Measurements from ENCODE around the genes LDLR, TSPAN16, PLPPR2 and ZNF653.

GRCh38 chr19:10552928-10553565 is 9.3 kb downstream of the ATG4D start:
- RRBS: 90% methylated on average over 4 of the region's 20 CpGs

DNA sequence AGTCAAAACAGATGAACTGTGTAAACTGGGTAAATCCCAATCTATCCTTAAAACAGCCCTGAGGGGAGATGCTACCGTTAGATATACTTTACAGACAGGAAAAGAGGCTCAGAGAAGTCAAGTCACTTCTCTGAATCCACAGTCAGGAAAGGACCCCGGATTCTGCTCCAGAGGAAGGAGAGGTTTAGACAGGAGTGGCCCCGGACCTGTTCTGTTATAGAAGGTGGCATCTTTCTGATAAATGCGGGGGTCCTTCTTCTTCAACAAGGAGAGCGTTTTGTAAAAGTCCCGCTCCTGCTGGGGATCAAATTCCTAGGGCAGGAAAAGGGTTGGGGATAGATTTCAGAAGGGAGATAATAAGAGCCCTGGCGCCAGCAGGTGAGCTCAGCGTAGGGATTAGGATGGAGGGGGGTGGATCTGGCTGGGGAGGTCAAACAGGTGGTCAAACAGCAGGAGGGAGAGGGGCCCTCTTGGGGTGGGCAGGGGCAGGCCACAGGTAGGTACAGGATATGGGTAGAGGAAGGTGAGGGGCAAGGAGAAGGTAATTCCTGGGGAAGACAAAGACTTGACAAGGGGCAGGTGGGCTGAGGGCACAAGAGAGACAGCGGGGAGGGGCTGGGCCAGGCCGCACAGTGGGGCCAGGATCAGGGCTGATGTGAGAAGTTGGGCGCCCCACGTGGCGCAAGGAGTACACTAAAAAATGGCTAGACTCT is 931 bp downstream of the KRI1 start:
- RRBS: no CpG with 5 or more reads among the region's 13 CpGs

DNA sequence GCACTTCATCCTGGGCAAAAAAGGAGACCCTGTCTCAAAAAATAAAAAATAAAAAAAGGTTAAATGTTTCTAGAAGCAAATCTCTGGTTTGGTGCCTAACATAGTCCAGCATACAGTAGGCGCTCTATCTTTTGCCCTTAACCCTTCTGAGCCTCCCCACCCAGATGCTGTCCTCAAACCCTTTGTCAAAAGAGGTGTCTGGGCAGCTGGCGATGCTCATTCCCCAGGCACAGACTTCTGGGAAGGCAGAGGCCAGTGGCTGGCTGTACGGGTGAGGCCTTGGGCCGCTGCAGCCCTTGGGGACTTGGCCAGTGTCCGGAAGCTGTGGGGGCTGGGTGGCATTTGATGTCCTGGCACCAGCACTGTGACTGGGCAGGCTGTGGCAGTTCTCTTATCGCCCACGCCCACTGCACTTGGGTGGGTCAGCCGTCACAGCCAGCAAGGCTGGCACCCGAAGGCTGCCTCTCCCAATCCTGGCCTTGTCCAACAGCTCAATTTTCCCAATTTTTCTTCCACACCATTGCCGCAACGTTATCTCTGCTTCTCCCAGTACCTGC is 12.9 kb upstream of the SLC44A2 start:
- RRBS: no CpG with 5 or more reads among the region's 11 CpGs

DNA sequence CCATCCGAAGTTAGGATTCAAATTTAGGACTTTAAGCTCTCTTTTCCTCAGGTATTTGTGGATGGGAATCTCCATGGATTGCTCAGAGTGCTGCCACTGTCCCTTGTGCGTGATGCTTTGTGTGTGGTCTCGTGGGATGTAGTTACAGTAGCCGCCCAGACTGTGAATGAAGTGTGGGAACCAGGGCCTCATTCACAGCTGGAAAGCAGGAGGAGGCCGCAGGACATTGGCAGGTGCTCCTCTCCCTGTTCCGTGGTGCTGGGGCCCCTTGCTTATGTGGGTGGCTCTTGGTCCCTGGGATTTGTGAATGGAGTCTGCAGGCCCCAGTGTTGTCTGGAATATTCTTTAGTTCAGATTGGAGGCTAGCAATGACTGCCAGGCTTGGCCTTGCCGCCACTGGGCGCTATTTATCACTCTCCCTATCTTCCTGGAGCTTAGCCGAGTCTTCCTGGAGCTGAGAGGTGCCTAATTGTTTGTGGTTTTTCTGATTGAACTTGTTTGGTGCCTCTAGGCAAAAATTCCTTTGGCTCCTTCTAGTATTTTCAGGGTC is 1.6 kb downstream of the ILF3 start:
- RRBS: no CpG with 5 or more reads among the region's 9 CpGs

DNA sequence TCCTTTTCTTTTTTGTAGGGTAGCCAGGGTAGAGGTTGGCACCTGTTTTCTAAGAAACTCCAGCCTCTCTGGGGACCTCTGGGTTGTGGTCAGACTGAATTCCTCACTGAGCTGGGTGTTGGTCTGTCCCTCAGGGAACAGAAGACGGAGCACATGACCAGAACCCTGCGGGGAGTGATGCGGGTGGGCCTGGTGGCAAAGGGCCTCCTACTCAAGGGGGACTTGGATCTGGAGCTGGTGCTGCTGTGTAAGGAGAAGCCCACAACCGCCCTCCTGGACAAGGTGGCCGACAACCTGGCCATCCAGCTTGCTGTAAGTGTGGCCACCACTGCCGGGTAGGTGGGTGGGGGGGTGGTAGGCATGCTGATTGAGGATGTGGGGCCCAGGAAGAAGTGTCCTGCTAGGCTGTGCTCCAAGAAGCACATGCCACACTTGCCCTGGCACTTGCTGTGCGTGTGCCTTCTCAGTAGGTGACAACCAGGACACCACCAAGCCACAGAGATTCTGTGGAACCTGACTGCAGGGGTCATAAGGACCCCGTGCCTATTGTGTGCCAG is 17.2 kb downstream of the ILF3 start:
- RRBS: no CpG with 5 or more reads among the region's 8 CpGs

DNA sequence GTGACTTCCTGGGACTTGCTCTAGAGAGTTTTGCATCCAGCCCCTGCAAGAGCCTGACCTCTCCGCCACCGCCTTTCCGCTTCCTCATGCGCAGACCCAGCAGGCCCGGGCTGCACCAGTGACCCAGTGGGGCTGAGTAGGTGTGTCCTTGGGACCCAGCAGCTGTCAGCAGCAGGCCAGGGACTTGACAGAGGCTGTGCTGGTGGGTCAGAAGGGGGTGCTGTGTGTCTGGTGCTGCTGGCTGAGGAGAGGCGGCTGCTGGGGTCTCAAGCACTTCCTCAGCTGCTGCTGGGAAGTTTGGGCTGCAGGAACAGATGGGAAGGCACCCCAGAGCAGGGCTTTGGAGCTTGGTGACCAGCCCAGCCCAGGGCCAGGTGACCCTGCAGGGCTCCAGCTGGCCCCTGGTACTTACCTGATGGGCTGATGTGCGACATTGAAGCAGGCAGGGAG is 13.2 kb upstream of the QTRT1 start:
- RRBS: no CpG with 5 or more reads among the region's 7 CpGs

DNA sequence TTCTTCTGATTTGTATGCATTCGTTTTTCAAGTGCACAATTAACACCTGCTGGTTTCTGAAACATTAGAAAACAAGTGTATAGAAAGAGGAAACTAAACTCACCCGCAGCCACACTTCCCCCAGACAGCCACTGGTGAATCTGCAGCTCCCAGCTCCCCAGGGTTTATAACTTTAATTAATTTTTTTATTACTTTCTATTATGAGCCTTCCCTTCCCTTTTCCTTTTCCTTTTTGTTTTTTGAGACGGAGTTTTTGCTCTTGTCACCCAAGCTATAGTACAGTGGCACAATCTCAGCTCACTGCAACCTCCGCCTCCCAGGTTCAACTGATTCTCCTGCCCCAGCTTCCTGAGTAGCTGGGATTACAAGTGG is 58.7 kb downstream of the TMED1 start:
- RRBS: no CpG with 5 or more reads among the region's 4 CpGs

DNA sequence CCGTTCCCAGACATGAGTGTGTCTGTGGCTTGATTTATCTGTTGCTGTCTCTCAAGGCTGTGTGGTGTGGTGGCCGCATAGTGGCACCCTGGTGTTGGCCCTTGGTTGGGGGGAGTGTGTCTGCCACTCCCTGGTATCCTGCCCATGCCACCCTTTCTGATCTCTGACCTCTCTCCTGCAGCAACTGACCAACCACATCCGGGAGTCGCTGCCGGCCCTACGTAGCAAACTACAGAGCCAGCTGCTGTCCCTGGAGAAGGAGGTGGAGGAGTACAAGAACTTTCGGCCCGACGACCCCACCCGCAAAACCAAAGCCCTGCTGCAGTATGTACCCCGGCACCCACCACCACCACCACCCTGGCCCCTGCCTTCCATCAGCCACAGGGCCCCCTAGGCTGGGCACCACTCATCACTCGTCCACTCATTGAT is 49.6 kb downstream of the TMED1 start:
- RRBS: no CpG with 5 or more reads among the region's 12 CpGs

DNA sequence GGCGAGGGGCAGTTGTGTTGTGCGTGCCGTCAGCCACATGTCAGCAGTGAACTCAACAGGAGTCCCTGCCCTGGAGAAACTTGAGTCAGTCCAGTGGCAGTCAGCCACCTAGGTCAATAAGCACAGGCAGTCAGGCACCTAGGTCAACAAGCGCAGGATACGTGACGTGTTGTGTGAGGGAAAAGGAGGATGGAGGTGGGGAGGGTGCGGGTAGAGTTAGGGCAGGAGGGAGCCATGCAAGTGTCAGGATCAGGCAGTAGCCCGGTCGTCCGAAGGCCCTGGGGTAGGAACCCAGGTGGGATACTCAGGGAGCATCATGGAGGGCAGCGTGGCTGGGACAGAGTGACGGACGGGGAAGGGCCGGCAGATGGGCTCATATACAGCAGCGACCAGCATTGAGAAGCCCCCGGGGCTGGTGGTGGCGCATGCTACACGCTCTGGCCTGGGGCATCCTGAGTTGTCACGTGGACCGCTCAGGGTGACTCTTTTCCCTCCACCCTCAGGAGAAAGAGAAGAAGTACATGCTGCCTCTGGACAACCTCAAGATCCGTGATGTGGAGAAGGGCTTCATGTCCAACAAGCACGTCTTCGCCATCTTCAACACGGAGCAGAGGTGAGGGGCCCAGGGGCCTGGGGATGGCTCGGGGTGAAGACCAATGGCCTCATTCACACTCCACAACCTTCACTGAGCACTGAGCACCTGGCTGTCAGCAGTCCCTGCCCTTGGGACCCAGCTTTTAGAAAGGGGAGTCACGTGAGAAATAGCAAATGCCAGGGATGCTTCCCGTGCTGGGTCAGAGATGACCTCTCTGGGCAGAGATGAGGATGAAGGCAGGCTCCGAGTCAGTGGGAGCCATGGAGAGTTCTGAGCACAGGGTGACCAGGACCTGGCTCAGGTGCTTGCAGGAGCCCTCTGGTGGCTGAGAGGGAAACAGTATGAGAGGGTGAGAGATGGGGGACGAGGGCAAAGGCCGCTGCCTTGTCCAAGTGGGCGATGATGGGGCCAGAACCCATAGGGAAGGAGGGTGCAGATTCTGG is 16.2 kb downstream of the TMED1 start:
- RRBS: 93% methylated on average over 8 of the region's 31 CpGs

GRCh38 chr19:10881459-10882357 is 10.4 kb downstream of the CARM1 start:
- RRBS: no CpG with 5 or more reads among the region's 19 CpGs

DNA sequence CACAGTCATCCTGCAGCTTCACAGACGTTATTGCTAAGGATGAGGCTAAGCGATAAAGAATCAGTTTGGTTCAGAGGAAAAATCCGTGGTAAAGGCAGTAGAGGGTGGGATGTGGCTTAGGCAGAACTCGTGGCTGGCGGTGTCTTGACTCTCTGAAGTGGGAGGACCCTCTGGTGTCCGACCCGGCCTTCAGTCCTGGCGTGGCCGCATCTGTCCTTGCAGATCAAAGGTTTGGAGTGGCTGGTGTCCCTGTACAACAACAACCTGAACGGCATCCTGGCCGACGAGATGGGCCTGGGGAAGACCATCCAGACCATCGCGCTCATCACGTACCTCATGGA is 51.9 kb downstream of the SMARCA4 start:
- RRBS: no CpG with 5 or more reads among the region's 15 CpGs

GRCh38 chr19:11088910-11089590 is at the start of gene LDLR:
Gene LDLR (plus strand): TSS chr19:11089463.
- RRBS: no CpG with 5 or more reads among the region's 25 CpGs

DNA sequence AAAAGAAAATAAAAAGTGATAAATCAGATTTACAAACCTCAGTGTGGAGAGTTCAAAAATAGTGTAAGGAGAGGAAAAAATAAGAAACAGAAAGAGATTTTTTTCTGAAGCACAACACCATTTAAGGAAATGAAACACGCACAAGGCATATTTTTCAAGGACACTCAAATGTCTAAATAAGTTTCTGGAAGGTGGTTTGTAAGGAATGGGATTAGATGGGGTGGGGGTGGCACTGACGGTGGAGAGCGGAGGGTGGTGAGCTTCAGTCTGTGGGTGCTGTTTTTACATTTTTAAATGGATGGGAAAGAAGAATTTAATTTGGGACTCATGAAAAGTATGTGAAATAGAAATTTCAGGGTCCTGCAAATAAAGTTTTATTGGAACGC is 10.1 kb downstream of the KANK2 start:
- RRBS: no CpG with 5 or more reads among the region's 4 CpGs

DNA sequence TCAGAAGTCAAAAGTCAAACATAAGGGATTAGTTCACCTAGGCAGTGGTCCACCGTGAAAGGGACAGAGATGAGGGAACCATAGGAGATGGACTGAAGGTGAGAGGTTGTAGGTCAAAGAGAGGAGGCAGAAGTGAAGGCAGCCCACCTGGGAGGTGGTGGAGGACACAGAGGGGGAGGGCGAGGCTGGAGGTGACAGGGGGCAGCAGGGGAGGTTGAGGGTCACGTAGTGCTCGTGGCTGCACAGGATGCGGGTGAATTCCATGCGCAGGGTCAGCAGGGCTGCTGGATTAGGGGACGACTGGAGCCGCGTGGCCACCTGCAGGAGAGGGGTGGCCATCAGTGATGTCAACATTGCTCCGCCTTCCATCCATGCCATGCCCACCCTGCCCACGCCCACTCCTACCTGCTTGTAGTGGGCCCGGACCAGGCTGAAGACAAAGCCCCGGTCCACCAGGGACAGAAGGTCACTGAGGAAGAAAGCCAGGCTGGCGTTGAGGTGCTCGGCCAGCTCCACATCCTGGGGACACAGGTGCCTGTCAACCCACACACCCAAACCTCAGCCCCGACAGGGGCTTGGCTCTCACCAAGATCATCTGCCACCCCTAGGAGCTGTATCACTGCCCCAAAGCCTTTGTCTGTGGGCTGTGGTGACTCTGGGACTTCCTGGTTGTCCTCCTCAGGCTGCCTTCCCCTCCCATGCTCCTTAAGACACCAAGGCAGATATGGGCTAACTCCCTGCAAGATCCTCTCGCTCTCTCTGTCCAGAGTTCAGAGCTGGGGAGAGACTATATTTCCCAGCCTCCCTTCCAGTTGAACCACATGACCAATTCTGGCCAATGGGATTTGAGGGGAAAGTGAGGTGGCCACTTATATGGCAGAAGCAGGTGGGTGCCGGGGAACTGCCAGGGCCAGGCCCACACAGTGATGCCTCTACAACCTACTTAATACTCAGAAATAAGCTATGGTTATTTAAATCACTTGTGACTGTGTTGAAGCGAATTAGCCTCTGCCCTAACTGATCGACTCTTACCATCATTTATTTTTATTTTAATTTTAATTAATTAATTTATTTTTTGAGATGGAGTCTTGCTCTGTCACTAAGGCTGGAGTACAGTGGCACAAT is 16.5 kb upstream of the ANGPTL8 start:
- RRBS: no CpG with 5 or more reads among the region's 20 CpGs

- RRBS: 3% methylated on average over 6 of the region's 52 CpGs
Observed at GRCh38 chr19:11243023-11243939, 3.9 kb downstream of the ANGPTL8 start.

DNA sequence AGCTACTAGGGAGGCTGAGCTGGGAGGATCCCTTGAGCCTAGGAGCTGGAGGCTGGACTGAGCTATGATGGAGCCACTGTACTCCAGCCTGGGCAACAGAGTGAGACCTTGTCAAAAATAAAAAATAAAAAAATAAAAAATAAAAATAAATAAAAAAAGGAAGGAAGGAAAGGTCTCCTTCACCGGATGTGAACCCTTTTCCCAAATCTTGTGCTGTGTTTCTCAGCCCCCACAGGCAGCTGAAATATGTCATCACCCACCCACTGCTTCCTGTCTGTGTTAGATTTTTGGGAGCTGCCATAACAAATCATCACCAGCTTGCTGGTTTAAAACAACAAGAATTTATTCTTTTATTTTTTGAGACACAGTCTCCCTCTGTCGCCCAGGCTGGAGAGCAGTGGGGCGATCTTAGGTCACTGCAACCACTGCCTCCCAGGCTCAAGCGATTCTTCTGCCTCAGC is 9.5 kb upstream of the TSPAN16 start:
- RRBS: no CpG with 5 or more reads among the region's 4 CpGs

DNA sequence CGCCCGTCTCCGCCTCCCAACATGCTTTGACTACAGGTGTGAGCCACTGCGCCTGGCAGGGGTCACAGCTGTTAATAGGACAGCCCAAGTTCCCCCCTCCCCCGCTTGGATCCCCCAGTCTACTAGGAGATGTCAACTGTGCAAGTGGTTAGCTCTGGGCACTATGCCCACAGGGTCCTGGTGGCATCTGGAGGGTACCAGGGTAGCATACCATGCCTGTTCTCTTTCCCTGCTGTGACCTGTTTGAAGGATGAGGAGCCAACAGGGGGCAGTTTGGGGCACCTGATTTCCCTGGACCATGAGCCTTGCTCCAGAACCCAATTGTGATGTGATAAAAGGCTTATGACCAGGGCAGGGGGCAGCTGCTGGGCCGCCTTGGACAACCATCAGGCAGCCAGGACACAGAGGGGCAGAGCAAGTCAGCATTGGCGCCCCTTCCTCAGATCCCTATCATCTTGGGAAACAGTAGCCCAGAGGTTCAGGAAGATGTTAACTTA is at the start of gene TSPAN16:
TSPAN16 (plus strand) TSS at position 389 of the 497 bp plus-strand sequence.
- RRBS: no CpG with 5 or more reads among the region's 7 CpGs

DNA sequence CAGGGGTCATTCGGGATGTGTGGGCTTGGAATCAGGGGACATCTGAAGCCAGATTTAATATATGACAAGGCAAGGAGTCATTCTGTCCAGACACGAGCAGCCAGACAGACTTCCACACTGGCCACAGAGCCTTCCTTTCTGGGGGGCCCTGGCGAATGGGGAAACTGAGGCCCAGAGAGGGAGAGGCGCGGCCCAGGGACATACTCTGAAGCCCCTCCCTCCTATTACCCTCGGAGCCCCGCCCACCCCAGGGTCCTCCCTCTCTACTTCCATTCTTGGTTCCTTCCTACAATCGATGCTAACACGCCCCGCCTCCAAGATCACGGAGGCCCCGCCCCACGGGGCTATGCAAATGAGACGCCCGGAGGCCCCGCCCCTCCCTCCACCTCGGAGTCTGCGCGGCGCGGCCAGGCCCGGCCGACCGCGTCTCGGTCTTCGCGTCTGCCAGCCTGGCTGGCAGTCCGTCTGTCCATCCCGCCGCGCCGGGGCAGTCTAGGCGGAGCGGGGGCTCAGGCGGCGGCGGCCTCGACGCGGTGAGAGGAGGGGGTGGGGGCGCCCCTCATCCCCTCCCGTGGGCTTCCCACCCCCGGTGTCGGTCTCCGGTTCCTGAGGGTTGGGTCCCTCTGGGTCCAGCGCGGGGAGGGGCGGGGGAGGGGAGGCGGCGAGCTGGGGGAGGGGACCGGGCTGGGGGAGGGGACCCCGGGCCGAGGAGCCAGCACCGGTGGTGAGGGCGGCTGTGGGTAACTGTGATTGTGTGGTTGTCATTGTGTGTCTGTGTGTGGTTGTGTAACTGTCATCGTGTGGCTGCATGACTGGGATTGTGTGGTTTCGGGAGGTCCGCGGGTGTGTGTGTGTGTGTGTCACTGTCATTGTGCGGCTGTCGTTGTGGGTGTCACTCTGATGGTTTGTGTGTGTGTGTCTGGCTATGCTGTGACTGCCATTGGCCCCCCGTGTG is at the start of gene PLPPR2:
PLPPR2 (plus strand) TSS at position 393 of the 955 bp plus-strand sequence.
- RRBS: 1% methylated on average over 28 of the region's 63 CpGs

DNA sequence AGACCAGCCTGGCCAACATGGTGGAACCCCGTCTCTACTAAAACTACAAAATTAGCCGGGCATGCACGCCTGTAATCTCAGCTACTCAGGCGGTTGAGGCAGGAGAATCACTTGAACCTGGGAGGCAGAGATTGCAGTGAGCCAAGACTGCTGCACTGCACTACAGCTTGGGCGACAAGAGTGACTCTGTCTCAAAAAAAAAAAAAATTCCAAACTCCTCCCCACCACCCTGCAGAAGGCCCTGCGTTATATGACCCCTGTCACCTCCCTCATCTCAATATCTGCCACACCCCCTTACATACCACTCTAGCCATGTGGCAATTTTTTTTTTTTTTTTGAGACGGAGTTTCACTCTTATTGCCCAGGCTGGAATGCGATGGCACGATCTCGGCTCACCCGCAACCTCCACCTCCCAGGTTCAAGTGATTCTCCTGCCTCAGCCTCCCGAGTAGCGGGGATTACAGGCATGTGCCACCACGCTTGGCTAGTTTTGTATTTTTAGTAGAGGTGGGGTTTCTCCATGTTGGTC is 4.7 kb downstream of the EPOR start:
- RRBS: no CpG with 5 or more reads among the region's 14 CpGs

GRCh38 chr19:11504810-11505874 is at the start of gene ZNF653:
Gene ZNF653 (minus strand): TSS chr19:11505839.
- RRBS: 2% methylated on average over 4 of the region's 89 CpGs

All from PFSK-1 (cell line).